ENCODE results near the gene GCNT1.

- RRBS = no CpG with 5 or more reads among the region's 24 CpGs
These were observed 3.4 kb downstream of the RORB start for GRCh38 chr9:74500419-74501036.

GRCh38 chr9:74642366-74642855 lies 145.3 kb downstream of the RORB start:
- RRBS = no CpG with 5 or more reads among the region's 14 CpGs

- RRBS = no CpG with 5 or more reads among the region's 1 CpG
These were observed 2.2 kb downstream of the NMRK1 start for GRCh38 chr9:75085673-75086142.

GRCh38 chr9:75111191-75111688 lies 22.9 kb downstream of the OSTF1 start:
- RRBS = no CpG with 5 or more reads among the region's 4 CpGs

GRCh38 chr9:75376840-75377418 lies 288.6 kb downstream of the OSTF1 start:
- RRBS = no CpG with 5 or more reads among the region's 1 CpG

GRCh38 chr9:75890775-75891700 lies 565 bp downstream of the PCSK5 start:
- RRBS = 3% methylated on average over 32 of the region's 87 CpGs

GRCh38 chr9:76458884-76459382 lies at the start of gene GCNT1:
Gene GCNT1 (plus strand): TSS chr9:76459182.
- RRBS = 5% methylated on average over 15 of the region's 43 CpGs

DNA sequence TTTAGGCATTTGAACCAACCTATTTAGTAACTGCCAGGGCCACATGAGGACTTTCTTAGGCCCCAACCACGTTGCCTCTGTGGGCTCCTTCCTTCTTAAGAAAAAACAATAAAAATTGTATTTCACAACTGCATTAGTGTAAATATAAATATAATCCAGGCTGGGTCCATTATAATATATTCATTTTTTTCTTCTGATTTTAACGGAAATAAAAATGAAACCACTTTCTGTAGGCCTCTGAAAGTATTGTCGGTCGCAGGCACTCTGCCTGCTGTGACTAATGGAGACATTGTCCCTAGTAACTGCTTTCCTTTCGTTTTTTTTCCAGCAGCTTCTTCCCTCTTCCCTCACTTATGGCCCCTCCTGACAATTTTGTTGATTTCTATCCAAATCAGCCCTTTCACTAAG lies 71.7 kb downstream of the GCNT1 start:
- RRBS = no CpG with 5 or more reads among the region's 5 CpGs

GRCh38 chr9:76571165-76571682 lies 112.2 kb downstream of the GCNT1 start:
- RRBS = no CpG with 5 or more reads among the region's 3 CpGs

DNA sequence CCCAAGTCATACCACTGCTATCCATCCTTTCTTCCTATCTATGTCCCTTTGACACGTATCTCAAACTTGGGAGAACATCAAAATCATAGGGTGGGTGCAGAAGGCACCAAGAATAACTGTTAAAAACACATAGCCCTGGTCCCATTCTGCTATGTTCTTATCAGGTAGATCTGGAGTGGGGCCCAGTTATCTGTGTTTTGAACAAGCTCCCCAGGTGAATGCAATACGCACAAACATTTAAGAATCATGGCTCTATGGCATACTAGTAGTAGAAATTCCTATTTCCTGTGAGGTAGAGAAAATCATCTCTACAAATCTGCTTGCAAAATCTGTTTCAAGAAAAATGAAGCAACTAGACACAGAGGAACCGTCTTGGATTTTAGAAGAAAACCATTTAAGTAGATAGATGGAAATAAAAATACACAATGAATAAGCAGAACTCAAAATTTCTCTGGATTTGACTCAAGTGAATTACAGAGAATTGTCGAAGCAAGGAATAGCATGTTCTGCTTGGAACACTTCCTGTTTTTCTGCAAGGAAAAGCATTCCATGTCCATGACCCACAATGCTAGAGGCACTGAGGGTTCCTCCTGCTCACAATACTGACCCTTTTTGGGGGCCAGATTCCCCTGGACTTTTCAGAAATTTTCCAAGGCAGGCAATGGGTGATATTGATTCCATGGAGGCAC lies 30.0 kb downstream of the PRUNE2 start:
- RRBS = no CpG with 5 or more reads among the region's 4 CpGs

DNA sequence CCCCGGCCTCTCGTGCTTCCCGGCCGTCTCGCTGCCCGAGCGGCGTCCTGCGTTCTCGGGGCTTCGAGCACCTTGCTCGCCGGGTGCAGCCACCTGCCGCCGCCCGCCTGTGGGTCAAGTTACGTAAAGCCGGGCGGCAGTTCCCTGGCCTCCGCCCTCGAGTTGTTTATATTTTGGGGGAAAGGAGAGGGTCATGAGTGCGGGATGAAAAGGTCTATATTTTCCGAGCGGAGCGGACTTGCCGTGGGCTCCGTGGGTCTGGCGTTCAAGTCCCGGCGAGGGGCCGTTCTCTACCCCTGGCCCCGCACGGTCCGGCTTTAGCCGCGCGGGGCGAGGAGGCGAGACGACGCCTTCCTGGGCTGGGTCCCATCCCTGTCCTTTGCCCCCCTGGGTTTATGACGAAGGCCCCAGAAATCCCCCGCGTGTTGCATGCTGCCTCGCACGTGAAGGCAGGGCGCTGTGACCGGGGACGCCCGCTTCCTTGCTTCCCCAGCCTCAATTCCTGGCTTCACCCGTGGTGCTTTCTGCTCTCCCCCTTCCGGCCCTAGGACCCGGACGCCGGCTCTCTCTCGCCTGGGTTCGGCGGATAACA lies 590 bp downstream of the VPS13A start:
- RRBS = 2% methylated on average over 26 of the region's 58 CpGs

- RRBS = no CpG with 5 or more reads among the region's 2 CpGs
These were observed 96.9 kb downstream of the GNA14 start for GRCh38 chr9:77551367-77551575.

DNA sequence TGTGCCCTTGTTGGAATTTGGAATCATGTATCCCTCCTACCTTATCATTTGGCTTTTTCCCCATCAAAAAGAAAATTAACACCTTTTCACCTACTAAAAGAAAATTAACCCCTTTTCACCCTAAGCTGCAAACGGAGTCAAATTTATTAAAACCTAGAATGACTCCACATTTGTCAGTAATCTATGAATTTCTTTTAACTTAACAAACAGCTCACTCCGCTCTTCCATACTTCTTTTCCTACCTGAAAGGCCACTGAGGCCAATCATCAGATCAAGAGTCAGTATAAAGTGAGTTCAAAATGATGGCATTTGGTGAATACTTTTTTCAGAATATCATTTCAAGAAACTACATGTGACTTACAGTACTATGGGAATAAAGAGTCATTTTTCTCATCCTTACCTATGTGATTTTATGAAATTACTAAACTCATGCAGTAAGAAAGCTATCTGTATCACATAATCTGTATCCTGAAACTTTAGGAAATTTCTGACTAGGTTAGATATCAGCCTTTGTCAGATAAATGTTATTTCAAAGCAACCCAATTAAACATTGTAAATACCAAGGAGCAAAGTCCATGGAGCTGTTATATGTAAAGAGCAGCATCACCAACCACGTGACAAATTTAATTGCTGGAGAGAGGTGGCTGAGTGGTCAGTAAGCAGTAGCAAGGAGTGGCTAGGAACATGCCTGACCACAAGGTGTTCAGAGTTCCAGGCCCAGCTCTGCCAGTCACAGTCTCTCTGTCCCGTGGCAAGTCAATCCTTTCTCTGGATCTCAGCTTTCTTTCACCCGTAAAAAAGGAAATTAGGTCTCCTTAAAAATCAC lies 166.5 kb downstream of the GNAQ start:
- RRBS = no CpG with 5 or more reads among the region's 5 CpGs

- RRBS = no CpG with 5 or more reads among the region's 9 CpGs
These were observed 61.6 kb downstream of the GNAQ start for GRCh38 chr9:77969864-77970580.

DNA sequence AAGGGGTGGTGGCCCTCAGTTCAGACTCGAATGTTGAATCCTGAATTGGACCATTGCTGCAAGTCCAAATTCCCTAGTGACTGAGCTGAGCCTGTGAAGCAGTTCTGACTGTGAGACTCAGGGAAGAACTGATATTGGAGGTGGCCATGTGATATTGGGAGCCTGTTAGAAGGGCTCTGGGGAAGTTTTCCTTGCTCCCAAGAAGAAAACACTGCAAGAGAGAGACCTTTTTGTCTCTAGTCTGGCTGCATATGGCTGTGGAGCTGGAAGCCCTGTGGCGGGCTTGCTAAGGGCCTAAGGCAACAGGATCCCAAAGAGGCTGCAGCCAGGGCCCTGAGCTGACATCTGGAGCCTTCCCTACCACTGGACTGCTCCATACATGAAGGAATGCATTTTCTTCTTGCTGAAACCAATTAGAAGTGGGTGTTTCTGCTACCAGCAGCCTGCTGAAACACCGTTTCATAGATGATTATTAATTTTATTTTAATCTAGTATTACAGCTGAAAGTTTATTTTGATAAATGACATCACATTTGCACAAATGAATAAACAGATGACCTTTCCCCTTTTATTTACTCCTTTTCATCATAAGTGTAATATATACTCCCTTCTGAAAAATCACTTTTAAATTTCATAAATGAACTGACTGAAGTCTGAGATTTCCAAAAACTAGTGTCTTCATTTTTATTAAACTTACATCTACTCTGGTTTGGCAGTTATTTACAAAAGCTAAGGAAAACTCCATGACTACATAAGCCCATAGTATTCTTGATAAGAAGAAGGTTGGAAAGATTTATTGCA lies 42.1 kb downstream of the GNAQ start:
- RRBS = no CpG with 5 or more reads among the region's 3 CpGs

GRCh38 chr9:78032794-78033674 lies 1.4 kb upstream of the GNAQ start:
- RRBS = no CpG with 5 or more reads among the region's 13 CpGs

DNA sequence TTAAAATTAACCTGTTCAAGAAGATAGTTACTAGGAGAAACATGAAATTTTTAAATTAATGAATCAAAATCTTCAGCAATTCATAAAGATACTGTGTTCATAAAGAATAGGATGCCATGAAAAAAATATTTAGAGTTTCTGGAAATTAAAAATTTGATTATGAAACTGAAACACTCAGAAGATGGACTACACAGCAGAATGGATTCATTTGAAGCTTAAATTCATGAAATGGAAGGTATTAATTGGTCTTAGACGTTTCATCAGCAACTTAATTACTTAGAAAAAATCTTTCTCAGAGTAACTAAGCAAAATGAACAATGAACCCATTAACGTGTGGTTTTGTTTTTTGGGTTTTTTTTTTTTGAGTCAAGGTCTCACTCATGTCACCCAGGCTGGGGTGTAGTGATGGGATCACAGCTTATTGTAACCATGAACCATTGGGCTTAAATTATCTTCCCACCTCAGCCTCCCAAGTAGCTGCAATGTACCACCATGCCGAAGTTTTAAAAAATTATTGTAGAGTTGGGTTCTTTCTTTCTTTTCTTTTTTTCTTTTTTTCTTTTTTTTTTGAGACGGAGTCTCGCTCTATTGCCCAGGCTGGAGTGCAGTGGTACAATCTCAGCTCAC lies 25.5 kb upstream of the PSAT1 start:
- RRBS = no CpG with 5 or more reads among the region's 5 CpGs

GRCh38 chr9:78358225-78358935 lies 61.5 kb downstream of the PSAT1 start:
- RRBS = no CpG with 5 or more reads among the region's 18 CpGs

DNA sequence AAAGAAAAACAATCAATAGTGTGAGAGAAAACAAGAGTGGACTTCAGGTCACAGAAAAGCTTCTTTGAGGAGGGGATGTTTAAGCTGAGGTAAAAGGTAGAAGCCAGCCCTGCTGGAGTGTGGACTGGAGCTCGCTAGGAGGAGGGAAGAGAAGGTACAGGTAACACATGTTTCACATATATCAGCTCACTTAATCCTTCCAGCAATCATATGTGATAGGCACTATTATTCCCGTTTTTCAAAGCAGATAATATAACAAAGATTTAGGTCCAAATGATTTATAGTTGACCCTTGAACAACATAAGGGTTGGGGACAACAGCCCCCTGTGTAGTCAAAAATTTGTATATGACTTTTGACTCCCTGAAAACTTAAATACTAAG lies 341.5 kb downstream of the PSAT1 start:
- RRBS = no CpG with 5 or more reads among the region's 2 CpGs

DNA sequence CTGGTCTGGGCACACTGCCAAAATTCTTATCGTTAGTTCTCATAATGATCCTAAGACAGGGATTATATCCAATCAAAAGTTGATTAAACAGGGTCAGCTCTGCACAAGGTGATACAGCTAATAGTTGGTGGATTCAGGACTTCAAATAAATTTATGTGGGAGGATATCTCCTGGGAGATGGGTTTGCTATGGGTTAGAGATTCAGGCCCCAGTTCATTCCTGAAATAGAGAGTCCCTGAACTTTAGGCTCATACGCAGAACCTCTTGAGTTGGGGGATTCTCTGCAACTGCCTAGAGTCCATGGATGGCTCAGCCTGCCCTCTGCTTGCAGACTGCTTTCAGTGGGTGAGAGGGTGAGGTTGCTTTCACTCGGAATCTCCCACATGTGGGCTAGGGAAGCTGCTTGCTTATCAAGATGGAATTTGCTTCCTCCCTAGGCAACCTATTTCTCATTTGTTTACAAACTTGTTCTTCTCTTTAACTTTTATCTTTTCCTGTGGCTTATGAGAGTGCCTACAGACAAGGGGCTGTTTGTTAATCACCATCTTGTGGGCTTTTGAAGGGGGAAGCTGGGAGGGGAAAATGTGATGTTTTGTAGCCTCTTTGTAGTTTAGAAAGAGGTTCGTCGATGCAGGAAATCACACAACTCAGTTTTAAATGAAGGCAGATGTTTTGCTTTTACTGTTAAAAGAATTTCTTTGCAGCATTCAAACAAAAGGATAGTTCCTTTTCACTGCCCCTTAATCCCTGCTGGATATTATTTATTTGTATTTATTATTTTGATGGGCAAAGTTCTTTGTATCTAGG lies 10.0 kb downstream of the TLE4 start:
- RRBS = no CpG with 5 or more reads among the region's 5 CpGs

All from HL-60 (cell line).